GM06990 (cell line): Measurements from ENCODE around the gene NPC1L1.

GRCh38 chr7:44540933-44542067 lies at the start of gene NPC1L1:
Gene NPC1L1 (minus strand): TSS chr7:44541330.
- RRBS = no CpG with 5 or more reads among the region's 22 CpGs

DNA sequence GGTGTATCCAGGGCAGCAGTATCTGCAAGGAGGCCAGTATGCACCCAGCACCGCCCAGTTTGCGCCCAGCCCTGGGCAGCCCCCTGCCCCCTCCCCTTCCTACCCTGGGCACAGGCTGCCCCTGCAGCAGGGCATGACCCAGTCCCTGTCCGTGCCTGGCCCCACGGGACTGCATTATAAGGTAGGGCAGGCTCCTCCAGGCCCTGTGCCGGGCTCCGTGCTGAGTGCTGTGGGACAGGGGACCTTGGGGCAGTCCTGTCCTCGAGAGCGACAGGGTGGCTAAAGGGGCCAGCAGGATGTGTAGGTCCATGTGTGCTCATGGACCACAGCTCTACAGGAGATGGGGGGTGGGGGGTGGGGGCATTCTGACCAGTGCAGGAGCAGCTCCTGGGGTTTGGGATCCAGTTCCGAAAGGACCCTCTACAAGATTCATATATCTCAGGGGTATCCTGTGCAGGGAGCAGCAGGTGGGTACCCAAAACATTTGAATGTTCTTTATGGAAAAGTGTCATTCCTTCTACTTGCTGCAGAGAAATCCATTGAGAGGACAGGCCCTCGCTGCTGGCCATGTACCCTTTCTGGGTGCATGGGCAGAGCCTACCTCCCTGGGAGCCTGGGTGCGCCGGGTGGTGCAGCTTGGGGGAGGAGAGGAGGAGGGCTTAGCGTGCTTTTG lies 10.8 kb downstream of the ZMIZ2 start:
- RRBS = no CpG with 5 or more reads among the region's 13 CpGs

DNA sequence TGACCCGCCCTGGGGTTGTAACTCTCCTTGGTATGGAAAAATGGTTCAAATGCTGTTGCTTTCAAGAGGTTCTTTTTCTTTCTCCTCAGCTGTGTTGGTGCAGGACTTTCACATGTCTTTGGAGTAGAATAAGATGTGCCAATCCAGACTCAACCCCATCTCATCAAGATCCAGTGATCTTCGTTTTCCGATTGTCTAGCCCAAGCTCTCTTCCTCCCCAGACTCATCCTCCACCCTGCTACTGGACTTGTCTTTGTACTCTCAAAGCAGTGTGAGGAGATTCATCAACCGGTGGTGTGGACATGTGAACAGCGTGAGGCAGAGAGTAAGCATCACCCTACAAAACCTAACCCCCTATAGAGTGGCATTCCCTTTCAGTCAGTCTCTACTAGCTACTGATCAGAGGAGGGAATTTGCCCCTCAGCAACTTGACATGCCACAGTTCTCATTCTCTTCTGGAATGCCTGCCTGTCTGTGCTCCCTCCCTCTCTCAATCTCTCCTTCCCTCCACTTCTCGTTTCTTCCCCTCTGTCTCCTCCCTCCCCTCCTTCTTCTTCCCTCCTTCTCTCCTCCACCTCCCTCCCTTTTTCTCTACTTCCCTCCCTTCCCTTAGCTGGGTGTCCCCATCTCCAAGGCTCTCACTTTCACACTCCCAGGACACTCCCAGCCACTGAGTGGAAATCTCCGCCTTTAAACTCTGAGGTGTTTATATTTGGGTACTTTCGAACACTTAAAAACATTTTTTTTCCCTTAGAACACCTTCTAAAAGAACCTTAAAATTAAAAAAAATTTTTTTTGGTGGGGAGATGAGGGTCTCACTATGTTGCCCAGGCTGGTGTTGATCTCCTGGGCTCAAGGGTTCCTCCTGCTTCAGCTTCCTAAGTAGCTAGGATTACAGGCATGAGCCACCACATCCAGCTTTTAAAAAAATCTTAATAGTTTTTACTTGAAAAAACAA lies 24.6 kb downstream of the H2AZ2 start:
- RRBS = no CpG with 5 or more reads among the region's 8 CpGs

- RRBS = no CpG with 5 or more reads among the region's 1 CpG
Measured at GRCh38 chr7:44880958-44881634, 4.2 kb downstream of the PURB start.

- RRBS = no CpG with 5 or more reads among the region's 2 CpGs
Measured at GRCh38 chr7:44967067-44967255, 11.9 kb downstream of the MYO1G start.

DNA sequence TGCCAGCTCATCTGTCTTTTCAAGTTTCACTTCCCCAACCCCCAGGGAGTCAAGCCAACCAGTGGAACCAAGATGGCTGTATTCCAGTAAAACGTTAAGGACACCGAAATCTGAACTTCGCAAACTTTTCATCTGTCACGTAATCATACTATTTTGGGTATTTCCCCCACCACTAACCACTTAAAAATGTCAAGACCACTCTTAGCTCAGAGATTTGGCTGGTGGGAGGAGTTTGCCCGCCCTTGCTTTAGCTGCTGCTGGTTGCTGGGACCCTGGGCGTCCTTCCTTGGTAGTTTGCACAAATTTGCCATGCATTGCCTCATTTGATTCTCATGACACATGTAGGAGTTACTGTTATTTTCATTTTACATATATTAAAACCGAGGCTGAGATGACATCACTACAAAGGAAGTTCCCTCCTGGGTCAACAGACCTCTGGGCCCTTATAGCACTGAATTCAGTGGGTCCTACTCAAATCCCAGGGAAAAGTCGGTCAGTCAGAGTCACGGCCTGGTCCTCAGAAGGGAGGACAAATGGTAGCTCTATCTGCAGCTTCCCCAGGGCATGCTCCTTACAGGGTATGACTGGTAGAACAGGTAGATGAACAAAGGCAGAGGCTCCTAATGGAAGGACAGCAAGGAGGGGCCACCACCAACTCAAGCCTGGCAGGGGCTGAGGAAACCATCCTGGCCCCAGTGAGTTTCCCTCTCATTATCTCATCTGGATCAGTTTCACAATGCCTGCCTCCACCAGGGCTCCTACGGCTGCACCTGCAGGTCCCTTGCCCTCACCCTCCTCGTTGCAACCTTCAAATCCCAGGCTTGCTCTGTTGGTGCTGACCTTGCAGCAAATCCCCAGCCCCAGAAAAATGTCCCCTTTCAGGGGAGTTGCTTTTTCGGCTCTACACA lies 2.0 kb upstream of the MYO1G start:
- RRBS = no CpG with 5 or more reads among the region's 12 CpGs

- RRBS = no CpG with 5 or more reads among the region's 9 CpGs
Measured at GRCh38 chr7:45038863-45039509, 39.0 kb downstream of the CCM2 start.

- RRBS = 30% methylated on average over 2 of the region's 19 CpGs
Measured at GRCh38 chr7:45148229-45148561, 9.4 kb upstream of the RAMP3 start.

- RRBS = 50% methylated on average over 2 of the region's 7 CpGs
Measured at GRCh38 chr7:45690406-45691036, 116.4 kb downstream of the ADCY1 start.

GRCh38 chr7:45697757-45698216 lies 123.6 kb downstream of the ADCY1 start:
- RRBS = no CpG with 5 or more reads among the region's 2 CpGs

GRCh38 chr7:45701645-45702261 lies 127.6 kb downstream of the ADCY1 start:
- RRBS = no CpG with 5 or more reads among the region's 14 CpGs

- RRBS = no CpG with 5 or more reads among the region's 11 CpGs
Measured at GRCh38 chr7:45889285-45890049, 1.2 kb downstream of the IGFBP1 start.

DNA sequence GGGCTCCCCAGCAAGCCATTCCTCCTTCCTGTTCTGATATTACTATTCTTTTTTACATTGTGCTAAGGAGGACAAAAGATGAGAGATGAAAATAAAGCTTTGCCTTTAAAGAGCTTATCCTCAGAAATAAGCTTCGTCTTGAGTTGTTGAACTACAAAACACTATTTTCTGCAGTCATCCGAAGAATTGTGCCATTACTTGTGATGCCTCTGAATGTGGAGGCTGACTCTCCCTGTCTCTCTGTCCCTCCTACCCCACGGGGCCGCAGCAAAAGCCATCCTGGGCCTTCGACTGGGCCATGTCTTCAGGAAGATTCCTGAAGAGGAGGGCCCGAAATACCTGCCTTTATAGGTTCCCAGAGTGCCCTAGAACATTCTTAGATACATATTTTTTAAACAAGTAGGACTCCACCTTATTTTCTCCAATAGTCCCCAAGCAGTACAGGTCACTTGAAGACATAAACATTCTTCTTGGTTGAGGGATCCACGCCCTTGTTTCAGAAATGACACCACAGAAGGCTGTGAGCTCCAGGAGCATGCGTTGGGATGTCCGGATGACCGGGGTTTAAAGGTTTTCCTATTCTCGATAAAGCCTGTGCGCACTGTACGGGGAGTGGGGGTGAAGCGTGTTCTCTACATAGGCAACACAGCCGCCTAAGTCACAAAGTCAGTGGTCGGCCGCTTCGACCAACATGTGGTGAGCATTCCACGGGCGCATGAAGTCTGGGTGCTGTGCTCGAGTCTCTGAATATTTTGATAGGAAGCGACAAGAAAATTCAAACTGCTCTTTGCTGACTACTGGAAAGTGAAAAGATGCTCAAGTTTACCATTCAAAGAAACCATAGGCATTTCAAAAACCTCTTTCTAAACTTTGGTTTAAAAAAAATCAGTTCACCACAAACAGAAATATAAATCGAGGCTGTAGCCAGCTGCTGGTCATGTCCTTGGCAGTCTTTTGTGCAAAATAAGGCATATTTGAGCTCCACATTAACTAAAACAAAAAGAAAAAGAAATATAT lies 7.9 kb downstream of the IGFBP3 start:
- RRBS = no CpG with 5 or more reads among the region's 23 CpGs

- RRBS = no CpG with 5 or more reads among the region's 13 CpGs
Measured at GRCh38 chr7:45914734-45915205, 6.3 kb downstream of the IGFBP3 start.

DNA sequence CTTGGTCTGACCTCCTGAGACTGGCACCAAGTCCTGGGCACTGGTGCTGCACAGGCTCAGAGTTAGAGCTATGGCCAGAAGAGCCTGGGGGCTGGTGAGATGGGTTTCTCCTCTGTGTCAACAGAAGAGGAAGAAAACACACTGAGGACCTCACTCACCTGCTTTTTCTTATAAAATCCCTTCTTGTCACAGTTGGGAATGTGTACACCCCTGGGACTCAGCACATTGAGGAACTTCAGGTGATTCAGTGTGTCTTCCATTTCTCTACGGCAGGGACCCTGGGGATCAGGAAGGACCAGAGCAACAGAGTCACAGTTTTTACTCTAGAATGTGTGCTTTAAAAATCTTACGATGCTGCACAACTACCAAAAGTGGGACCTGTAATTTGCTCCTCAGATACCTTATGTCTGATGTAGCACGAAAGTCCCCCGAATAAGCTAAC lies 4.7 kb downstream of the IGFBP3 start:
- RRBS = no CpG with 5 or more reads among the region's 4 CpGs

DNA sequence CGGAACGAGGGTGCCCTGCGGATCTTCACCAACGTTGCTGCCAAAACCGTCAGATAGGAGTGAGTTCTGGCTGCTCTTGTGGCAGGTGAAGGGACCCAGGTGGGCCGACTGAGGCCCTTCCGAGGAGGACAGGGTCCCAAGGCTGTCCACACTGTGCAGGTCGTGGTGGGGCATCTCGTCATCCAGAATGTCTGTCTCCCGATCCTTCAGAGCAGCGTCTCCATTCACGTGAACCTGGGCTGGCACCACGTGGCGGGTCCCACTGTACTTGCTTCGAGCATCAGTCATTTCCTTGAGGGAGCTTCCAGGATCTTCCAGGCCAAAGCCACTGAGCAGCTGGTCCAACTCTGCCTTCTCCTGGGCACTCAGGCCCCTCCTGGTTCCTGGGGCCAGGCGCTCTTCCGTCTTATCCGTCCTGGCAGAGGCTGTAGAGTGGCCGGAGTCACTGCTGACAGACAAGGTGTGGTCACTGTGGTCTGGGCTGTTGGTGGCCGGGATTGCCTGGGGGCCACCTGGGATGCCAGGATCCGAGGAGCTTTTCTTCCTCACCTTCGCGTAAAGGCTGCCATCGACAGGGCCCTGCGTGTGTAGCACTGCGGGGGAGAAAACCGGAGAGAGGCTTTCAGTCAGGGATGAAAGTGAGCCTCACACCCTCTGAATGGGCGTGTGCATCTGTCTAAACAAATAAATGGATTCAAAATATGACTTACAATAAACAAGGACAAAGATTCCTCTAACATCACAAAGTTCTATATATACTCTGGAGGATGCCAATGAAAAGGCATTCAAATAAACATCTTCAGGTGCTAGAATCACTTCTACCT lies 212.7 kb downstream of the TNS3 start:
- RRBS = 62% methylated on average over 2 of the region's 28 CpGs

DNA sequence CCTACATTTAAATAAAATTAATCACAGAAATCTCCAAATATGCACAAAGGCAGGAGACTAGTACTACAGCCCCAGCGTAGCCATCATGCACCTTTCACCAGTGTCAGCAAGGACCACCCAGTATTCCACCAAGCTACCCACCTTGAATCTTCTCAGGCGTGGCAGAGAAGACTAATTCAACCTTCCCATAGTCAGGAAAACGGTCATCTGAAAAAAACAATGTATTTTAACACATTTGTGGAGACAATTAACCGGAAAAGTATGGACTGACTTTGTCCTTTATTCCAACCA lies 181.7 kb downstream of the TNS3 start:
- RRBS = no CpG with 5 or more reads among the region's 4 CpGs

GRCh38 chr7:47405510-47406843 lies 175.9 kb downstream of the TNS3 start:
- RRBS = no CpG with 5 or more reads among the region's 20 CpGs

GRCh38 chr7:47452187-47452813 lies 129.6 kb downstream of the TNS3 start:
- RRBS = no CpG with 5 or more reads among the region's 5 CpGs

DNA sequence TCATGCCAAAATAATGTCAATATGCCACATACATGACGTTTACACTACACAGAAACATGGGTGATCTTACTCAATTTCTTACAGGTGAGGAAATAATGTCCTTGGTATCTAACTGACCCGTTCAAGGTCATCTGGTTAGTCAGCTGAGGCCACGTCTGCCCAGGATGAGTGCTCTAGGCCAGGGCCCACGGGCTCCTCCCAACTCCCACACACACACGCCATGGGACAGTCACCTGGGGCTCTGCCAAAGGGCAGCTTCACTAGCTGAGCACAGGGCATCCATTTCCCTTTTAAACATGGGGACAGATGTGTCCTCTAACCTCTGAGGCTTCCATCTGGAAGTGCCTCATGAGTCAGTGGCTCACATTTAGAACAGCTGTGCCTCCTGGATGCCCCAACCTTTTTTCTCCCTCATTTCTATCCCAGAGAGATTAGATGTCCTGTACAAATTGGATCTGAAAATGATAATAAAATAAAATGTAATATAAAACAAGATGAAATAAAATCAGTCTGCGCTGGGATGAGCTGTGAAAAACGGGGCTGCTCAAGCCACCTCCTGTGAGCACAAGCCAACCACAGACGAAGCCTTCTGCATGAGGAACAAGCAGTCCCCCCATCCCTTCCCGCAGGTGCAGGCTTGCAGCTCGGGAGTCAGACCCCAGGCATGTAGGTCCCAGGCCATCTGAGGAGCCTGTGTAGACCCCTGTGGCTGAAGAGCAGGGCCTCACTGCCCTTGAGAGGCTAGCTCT lies 123.7 kb downstream of the TNS3 start:
- RRBS = no CpG with 5 or more reads among the region's 10 CpGs